Testis (tissue), 5 donors: ENCODE data around the genes OXER1 and LRPPRC.

- PRO-cap, 3 experiments = peak in 3 of 3 experiments; most common plus-strand start chr2:40451182 (in 3); most common minus-strand start chr2:40451013 (in 1)
- RAMPAGE, long total RNA, 2 experiments = no peak in any of the 2 experiments
- RRBS = no CpG with 5 or more reads among the region's 16 CpGs
Measured at GRCh38 chr2:40450430-40451316, 1.2 kb downstream of the SLC8A1 start.

GRCh38 chr2:40513036-40513472 is 61.2 kb upstream of the SLC8A1 start:
- PRO-cap, 3 experiments = no peak in any of the 3 experiments
- RAMPAGE, long total RNA, 2 experiments = no peak in any of the 2 experiments
- RRBS = no CpG with 5 or more reads among the region's 2 CpGs

GRCh38 chr2:40534582-40535202 is 82.8 kb upstream of the SLC8A1 start:
- PRO-cap, 3 experiments = no peak in any of the 3 experiments
- RAMPAGE, long total RNA, 2 experiments = no peak in any of the 2 experiments
- RRBS = no CpG with 5 or more reads among the region's 6 CpGs

DNA sequence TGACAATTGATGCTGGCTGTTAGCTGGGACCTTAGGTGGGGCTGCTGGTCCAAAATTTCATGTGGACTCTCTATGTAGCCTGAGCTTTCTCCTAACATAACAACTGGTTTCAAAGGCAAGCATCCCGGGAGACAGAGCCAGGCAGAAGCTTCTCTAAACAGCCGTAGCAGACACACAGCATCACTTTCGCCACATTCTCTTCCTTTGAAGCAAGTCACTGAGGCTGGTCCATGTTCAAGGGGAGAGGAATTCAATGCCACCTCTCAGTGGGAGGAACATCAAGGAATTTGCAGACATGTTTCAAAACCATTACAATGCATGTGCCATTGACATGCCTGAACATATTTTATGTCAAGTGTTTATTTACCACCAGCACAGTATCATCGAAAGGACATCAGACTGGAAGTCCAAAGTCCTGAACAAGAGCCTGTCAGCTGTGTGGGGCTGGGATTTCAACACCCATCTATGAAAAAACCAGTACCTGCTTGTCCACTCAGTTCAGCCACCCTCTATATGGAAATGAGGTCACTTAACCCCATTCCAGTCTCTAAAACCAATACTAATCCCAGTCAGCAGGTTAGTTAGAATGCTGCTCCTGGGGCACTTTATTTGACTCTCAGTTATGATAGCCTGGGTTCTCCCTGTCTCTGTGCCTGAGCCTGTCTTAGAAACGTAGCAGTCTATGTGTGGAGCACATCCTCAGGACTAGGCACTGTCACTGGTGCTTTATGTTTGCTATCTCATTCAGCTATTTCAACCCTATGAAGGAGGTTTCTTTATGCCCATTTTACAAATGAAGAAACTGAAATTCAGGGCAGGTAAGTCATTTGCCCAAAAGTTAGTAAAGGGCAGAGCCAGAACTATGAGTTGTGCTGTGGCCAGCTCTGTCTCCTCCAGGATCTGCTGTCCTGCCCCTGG is 152.7 kb upstream of the PKDCC start:
- PRO-cap, 3 experiments = no peak in any of the 3 experiments
- RAMPAGE, long total RNA, 2 experiments = no peak in any of the 2 experiments
- RRBS = no CpG with 5 or more reads among the region's 5 CpGs

GRCh38 chr2:41967347-41968009 is 80.3 kb upstream of the PKDCC start:
- PRO-cap, 3 experiments = peak in 3 of 3 experiments; most common plus-strand start chr2:41967554 (in 1); most common minus-strand start chr2:41967537 (in 3)
- RAMPAGE, long total RNA, 2 experiments = no peak in any of the 2 experiments
- RRBS = no CpG with 5 or more reads among the region's 11 CpGs

GRCh38 chr2:42055558-42056391 is 8.0 kb downstream of the PKDCC start:
- PRO-cap, 3 experiments = no peak in any of the 3 experiments
- RAMPAGE, long total RNA, 2 experiments = no peak in any of the 2 experiments
- RRBS = no CpG with 5 or more reads among the region's 3 CpGs

DNA sequence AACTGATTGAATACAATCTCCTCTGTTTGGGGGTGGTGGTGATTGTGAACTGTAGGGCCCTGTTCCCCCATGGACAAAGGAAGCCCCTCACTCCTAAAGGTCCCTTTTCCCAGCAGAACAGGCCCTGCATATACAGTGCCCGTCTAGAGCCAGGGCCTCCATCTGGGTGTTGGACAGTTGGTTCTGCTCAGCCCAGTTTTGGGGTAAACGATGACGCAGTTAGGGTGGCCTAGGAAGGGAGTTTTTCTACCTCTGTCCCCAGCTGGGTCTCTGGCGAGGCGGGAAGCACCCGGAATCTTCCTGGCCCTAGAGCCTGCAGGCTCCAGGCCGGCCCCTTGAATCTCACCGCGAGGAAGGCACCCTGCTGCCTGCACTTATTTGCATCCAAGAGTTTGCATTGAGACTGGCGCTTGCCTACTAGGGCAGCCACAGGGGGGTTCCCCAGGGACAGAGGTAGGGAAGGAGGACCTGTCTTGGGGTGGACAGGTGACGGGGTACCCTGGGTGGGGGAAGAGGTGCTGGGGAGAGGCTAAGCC is 590 bp upstream of the MTA3 start:
- PRO-cap, 3 experiments = peak in 2 of 3 experiments; most common plus-strand start position 261 of the sequence (in 1); most common minus-strand start position 171 of the sequence (in 1)
- RAMPAGE, long total RNA, 2 experiments = no peak in any of the 2 experiments
- RRBS = 0% methylated on average over 1 of the region's 11 CpGs

DNA sequence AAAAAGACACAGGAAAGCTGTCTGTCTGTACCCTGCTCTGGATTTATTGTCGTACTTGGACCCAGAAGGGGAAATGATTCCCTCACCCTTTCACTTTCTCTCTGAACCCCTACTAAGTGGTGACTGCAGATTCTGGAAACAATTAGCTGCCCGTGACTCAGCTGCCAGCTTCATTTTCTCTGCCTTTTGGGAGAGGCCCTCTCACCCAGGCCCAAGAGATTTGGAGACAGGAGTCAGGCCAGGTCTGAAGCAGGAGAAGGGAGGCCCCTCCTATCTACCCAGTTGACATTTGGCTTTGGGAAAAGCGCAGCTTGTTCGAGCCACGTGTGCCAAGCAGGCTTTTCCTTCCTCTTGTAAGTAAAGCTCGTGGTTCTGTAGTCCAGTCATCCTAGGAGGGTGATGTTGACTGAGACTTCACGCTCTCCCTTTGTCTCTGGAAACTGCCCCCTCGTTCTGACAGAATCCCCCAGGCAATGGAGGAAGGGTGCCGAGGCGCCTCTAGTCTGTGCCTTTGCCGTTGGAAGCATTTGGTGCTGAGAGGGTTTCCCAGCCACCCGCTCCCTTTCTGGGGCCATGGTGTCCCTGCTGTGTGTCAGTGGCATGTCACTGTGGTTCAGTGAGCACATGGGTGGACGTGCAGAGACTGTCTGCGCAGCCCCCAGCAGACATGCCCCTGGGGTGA is 8.6 kb downstream of the OXER1 start:
- PRO-cap, 3 experiments = no peak in any of the 3 experiments
- RAMPAGE, long total RNA, 2 experiments = no peak in any of the 2 experiments
- RRBS = no CpG with 5 or more reads among the region's 14 CpGs

DNA sequence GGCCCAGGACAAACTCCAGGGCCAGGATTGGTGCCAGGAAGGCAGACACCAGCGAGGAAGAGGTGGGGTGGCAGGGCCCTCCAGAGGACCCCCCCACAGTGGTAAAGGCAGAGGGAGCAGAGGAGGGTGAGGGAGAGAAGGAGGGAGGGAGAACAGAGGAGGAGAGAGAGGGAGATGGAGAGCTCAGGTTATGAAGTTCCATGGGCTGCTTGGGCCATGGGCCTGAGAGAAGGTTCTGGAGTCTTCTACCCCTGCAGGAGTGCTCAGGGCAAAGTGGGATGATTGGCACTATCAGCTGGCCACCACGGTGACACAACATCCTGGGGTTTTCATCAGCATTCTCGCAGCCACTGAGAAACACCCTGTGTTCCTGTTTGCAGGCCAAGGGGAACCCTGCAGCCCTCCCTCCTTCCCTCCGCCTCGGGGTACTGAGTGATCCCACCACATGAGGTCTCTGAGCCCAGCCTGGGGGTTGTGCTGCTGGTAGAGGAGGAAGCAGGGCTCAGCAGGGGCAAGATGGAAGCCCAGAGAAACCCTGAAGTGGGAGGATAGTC is at the start of gene OXER1:
OXER1 (minus strand) TSS at position 275 of the 554 bp plus-strand sequence.
- PRO-cap, 3 experiments = no peak in any of the 3 experiments
- RAMPAGE, long total RNA, 2 experiments = no peak in any of the 2 experiments
- RRBS = no CpG with 5 or more reads among the region's 5 CpGs

- PRO-cap, 3 experiments = no peak in any of the 3 experiments
- RAMPAGE, long total RNA, 2 experiments = no peak in any of the 2 experiments
- RRBS = 89% methylated on average over 2 of the region's 8 CpGs
Measured at GRCh38 chr2:42863949-42864305, 71.5 kb upstream of the HAAO start.

DNA sequence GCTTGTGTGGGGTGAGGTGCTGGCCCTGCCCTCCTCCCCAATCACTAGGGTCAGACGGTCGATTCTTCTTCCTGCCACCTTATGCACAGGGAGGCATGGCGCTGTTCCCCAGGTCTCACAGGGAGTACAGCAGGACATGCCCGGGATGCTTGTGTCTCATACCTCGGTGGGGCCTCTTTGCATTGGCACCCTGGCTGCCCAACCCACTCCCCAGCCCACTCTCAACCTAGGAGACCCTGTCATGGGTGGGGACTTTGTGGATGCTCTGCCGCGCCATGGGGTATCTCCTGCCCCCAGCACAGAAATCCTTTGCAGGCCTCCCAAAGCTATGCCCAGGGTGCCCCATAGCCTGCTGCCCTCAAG is 213.9 kb upstream of the HAAO start:
- PRO-cap, 3 experiments = no peak in any of the 3 experiments
- RAMPAGE, long total RNA, 2 experiments = no peak in any of the 2 experiments
- RRBS = no CpG with 5 or more reads among the region's 7 CpGs

DNA sequence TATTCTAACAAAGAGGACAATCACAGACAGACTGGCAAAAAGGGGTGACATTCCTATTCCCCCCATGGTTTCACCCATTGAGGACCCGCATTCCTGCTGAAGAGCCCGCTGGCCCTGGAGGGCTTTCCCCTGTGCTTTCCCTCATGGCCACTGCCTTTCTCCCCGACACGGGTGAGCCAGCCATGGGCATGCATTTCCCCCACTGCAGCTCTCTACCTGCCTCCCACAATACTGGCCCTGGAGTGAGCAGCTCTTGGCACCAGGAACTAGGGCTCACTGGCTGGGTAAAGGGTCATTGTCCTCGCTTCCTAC is 200.1 kb downstream of the ZFP36L2 start:
- PRO-cap, 3 experiments = no peak in any of the 3 experiments
- RAMPAGE, long total RNA, 2 experiments = no peak in any of the 2 experiments
- RRBS = no CpG with 5 or more reads among the region's 5 CpGs

DNA sequence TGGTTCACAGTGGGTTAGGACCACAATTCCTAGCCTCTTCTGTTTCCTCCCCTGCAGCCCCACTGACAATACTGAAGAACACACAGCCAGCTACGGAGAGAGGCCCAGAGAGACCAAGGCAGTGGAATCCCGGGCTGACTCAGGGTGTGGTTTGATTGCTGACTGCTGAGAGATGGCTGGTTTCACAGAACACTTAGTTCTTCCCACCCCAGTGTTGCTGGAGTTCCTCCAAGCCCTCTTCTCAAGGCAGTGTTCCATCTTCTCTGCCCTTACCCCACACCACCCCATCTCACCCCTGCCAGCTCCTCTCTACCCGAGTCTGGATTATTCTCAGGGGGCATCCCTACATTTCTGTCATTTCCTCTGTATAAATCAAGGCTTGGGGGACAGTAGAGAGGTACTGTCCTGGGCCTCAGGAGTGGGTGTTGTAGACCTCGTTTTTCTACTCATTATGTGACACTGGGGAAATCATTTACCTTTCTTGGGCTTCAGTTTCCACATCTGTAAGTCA is 43.4 kb upstream of the ZFP36L2 start:
- PRO-cap, 3 experiments = peak in 2 of 3 experiments; most common minus-strand start position 167 of the sequence (in 2)
- RAMPAGE, long total RNA, 2 experiments = no peak in any of the 2 experiments
- RRBS = no CpG with 5 or more reads among the region's 4 CpGs

- PRO-cap, 3 experiments = no peak in any of the 3 experiments
- RAMPAGE, long total RNA, 2 experiments = no peak in any of the 2 experiments
- RRBS = no CpG with 5 or more reads among the region's 5 CpGs
Measured at GRCh38 chr2:43840997-43841352, 2.2 kb downstream of the ABCG8 start.

GRCh38 chr2:43888225-43888799 is 49.5 kb downstream of the ABCG8 start:
- PRO-cap, 3 experiments = no peak in any of the 3 experiments
- RAMPAGE, long total RNA, 2 experiments = no peak in any of the 2 experiments
- RRBS = no CpG with 5 or more reads among the region's 2 CpGs

GRCh38 chr2:43958371-43959429 is 37.1 kb downstream of the LRPPRC start:
- PRO-cap, 3 experiments = no peak in any of the 3 experiments
- RAMPAGE, long total RNA, 2 experiments = no peak in any of the 2 experiments
- RRBS = no CpG with 5 or more reads among the region's 6 CpGs

GRCh38 chr2:43963385-43963972 is 32.3 kb downstream of the LRPPRC start:
- PRO-cap, 3 experiments = no peak in any of the 3 experiments
- RAMPAGE, long total RNA, 2 experiments = no peak in any of the 2 experiments
- RRBS = no CpG with 5 or more reads among the region's 3 CpGs

DNA sequence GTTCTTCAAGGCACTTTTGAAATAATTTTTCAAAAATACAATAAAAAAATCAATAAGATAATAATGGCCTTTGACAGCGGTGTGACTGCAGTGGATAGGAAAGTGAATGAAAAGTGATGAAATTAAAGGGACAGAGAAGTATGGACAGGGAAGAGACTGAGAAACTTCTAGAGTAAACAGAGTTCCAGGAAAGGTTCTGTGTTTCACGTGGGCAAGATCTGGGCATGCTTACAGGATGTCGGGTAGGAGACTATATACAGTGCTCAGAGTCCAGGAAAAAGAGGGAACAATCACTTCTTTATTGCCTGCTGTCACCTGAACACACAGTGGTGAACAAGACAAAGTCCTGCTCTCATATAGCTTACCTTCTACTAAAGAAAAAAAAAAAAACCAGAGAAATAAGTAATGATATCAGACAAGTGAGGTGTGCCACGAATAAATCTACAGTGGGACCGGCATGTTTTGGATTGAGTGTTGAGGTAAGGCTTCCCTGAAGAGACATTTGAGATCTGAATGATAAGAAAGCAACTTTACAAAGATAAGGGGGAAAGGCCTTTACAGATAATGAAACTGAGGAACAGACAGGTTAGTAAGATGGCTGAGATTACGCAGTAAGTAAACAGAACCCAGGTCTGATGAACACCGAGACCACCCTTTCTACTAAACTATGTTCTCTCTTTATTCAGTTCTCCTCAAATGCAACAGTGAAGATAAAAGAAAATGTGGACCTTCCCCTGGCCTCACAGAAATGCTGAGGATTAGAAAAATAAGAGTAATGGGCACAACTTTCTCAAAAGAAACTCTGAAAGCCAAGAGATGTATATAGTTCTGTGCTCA is 2.2 kb downstream of the LRPPRC start:
- PRO-cap, 3 experiments = no peak in any of the 3 experiments
- RAMPAGE, long total RNA, 2 experiments = no peak in any of the 2 experiments
- RRBS = no CpG with 5 or more reads among the region's 7 CpGs

- PRO-cap, 3 experiments = peak in 3 of 3 experiments; most common minus-strand start chr2:43995989 (in 2)
- RAMPAGE, long total RNA, 2 experiments = start-site peak on the plus strand in 1 of 2 experiments, at chr2:43995906-43995988 at its widest, 6 reads per replicate
- RRBS = 2% methylated on average over 15 of the region's 34 CpGs
Measured at GRCh38 chr2:43995773-43996100, at the start of gene LRPPRC. LRPPRC (minus strand) TSS chr2:43995989.

DNA sequence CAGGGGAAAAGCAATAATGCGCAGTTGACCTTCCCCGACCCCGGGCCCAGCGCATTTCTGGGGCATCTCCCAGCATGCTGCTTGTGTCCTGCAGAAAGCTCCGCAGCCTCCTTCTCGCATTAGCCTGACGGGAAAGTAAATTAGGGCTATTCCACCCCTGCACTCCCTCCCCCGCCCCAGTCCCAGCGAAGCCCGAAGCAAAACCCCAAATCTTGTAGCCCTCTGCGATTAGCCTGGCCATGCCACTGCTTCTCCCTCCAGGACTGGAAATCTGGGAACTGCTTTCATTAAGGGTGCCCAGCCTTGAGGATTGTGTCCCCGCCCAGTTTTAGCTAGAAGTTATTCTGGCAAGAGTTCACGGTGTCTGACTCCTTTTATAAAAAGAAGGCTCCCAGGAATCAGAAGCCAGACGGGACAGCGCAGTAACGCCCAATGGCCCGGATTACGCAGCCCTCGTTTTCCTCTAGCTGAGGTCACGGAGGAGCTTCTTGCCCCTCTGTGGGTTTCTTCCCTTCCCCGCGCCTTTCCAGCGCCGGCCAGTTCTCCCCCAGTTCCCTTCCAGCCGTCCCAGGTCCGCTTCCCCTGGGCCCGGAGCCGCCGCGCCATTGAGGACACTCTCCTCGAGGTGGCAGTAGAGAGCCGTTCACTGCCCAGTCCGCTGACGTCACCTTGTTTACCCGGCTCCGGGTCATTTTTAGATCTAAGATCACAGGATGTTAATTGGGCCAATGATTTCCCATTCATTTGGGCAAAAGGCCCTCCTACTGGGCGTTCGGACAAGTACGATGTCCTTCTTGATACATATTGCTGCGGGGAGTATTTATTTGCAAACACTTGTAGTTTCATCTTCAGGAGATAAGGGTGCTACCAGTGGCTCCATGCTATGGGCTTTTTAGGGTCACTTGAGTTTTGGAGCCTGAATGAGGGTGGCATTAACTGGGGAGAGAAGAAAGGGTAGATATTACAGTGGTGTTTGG is 81.6 kb upstream of the PPM1B start:
- PRO-cap, 3 experiments = peak in 2 of 3 experiments; most common plus-strand start position 744 of the sequence (in 1); most common minus-strand start position 607 of the sequence (in 2)
- RAMPAGE, long total RNA, 2 experiments = no peak in any of the 2 experiments
- RRBS = 2% methylated on average over 17 of the region's 40 CpGs